Mononuclear cell (primary cell): ENCODE measurements around the genes DPM1 and MOCS3.

DNA sequence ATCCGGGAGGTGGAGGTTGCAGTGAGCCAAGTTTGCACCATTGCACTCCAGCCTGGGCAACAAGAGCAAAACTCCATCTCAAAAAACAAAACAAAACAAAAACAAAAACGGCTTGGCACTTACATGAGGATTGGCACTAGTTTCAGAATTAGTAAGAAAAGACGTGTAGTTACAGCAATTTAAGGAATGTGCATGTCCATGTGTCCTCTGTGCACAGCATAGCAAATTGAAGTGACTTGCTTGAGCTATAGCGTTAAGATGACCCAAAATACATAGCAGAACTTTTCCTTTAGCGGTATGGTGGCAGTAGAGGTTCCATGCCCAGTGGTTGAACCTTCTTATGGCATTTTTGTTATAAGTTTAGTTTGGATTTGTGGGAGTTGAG lies 2.0 kb downstream of the PARD6B start:
- RRBS = no CpG with 5 or more reads among the region's 5 CpGs

DNA sequence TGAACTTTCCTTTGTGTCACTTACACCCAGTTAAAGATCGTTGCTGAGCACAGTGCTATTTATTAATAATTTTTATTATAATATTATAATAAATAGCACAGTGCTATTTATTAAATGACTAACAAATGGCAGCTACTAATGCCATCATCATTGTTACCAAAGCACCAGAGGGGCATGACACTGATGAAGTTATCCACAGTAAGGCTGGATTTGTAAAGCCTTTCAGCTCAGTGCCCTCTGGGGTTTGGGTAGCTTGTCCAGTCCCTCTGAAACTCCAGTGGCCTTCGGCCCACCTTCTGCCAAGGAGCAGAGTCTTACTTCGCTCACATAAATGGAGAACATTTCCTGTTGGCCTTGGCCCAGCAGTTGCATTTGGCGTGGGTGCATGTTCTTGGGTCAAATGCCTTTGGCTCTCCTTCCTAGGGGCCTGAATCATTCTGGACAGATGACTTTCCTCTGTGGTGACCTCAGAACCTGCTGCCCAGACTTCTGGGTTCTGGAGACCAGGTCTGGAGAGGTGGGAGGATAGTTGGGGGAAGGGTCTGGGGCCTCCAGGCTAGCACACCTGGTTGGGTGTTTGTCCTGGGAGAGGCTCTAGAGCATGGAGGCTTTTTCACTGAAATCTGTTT lies 29.2 kb downstream of the BCAS4 start:
- RRBS = no CpG with 5 or more reads among the region's 4 CpGs

- RRBS = 96% methylated on average over 8 of the region's 35 CpGs
Measured at GRCh38 chr20:50870205-50871243, 60.7 kb downstream of the ADNP start.

GRCh38 chr20:50898156-50899131 lies 32.8 kb downstream of the ADNP start:
- RRBS = no CpG with 5 or more reads among the region's 6 CpGs

DNA sequence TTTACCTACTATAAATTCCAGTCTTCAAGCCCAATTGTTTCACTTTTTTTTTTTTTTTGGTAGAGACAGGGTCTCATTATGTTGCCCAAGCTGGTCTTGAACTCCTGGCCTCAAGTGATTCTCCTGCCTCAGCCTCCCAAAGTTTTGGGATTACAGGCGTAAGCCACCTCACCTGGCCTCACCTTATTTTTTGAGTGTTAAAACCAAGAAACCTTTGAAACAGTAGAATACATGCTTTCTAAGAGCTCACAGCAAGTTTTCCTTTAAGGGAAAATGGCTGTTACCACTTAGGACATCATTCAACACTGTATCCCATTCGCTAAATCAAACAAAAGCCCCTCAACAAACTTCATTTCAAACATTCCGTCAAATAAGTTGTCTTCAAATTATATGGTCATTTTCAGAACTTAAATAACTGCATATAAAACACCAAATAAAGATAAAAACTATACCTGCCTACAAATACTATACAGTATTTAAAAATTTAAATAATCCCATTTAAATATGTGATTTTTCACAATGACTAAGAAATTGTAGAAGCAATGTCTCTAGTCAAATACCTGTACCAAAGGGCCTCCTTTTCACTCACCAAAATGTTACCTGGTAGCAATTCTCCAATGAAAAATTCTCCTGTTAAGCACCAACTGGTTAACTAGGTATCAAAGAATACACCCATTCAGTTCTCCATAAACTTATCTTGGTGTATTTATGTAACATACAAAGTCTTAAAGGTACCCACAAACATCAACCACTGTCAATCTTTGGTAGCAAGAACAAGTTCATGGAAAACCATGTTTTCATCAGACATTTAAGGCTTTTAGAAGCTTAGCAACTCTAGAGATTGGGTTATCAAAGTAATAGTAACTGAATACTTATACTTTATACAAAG lies 3.5 kb downstream of the ADNP start:
- RRBS = no CpG with 5 or more reads among the region's 3 CpGs

DNA sequence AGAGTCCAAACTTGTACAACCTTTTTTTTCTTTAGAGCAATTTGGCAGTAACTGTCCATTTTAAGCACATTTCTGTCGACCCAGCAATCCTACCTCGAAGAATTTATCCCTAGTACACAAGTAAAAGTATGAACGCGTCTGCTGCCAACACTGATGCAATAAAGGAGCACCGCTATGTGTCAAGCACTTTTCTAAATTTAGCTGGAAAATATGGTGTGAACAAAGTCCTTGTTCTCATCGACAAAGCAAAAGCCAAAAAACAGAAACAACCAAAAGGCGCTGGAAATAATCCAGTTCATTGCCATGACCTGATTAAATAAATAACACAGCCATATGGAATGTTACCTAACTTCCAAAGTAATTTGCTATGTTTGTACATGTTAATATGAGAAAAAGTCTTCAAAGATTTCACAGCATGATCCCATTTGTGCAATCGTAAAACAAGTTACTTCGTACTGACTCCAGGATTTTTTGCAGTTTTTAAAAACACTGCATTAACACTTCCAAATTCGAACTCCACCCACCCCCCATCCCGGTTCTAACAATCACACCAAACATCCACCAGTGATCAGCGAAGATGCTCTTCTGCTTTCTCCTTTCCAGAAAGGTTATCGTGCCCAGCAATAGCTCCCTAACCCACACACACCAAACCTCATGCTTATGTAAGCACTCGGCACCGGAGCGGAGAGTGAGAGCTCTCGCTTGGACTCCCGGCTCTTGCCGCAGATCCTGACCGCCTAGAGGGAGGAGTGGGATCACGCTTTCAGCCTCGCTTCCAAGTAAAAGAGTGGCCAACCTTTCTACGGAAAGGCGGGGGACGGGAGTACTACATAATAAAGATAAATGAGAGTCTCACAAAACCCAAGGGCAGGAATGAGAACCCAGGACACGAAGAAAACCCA lies 785 bp downstream of the DPM1 start:
- RRBS = 0% methylated on average over 1 of the region's 26 CpGs

GRCh38 chr20:50958198-50958654 lies at the start of gene DPM1:
DPM1 (minus strand) TSS chr20:50958532.
- RRBS = 4% methylated on average over 6 of the region's 36 CpGs

- RRBS = 2% methylated on average over 11 of the region's 74 CpGs
Measured at GRCh38 chr20:50958655-50959667, at the start of gene MOCS3. MOCS3 (plus strand) TSS chr20:50958818.

GRCh38 chr20:51084277-51084709 lies 61.4 kb upstream of the KCNG1 start:
- RRBS = no CpG with 5 or more reads among the region's 10 CpGs

DNA sequence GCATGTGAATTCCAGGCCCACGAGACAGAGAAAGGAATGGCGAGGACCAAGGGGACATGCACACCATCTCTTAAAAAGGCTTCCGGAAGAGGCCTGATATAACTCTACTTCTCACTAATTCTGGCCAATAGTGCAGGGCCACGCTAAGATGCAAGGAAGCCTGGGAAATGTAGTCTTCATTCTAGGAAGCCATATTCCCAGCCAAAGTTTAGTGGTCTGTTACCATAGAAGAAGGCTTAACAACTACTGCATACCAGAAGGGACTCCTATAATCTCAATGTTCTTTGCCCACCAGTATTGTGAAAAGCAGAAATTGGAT lies 177.1 kb upstream of the KCNG1 start:
- RRBS = no CpG with 5 or more reads among the region's 4 CpGs

- RRBS = no CpG with 5 or more reads among the region's 20 CpGs
Measured at GRCh38 chr20:51473599-51474542, 68.6 kb downstream of the NFATC2 start.

- RRBS = no CpG with 5 or more reads among the region's 12 CpGs
Measured at GRCh38 chr20:51497910-51498547, 44.5 kb downstream of the NFATC2 start.

GRCh38 chr20:51522951-51523907 lies 19.3 kb downstream of the NFATC2 start:
- RRBS = 97% methylated on average over 20 of the region's 67 CpGs

DNA sequence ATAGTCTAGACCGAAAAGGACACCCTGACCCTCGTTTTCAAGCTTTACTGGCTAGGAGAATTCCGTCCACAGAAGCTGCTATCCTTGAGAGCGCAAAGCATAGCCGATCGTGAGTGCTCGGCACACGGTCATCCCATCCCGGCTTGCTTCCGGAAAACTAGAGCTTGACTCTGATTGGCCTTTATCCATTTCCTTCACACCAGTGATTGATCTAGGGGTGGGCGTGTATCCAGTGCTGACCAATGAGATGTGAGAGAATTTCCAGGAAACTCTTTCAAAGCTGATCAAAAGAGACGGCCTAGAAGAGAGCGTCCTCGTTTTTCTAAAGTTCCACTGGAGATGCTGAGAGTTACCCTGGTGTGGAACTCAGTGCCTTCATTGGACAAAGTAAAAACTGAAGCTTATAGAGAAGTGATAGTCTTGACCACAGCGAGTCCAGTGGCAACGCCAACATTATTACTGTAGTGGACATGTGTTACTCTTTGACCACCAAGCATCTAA lies 41.0 kb upstream of the NFATC2 start:
- RRBS = no CpG with 5 or more reads among the region's 16 CpGs

- RRBS = no CpG with 5 or more reads among the region's 52 CpGs
Measured at GRCh38 chr20:52103346-52104512, 87.8 kb downstream of the ZFP64 start.

- RRBS = no CpG with 5 or more reads among the region's 4 CpGs
Measured at GRCh38 chr20:53000926-53001213, 28.7 kb downstream of the TSHZ2 start.

- RRBS = no CpG with 5 or more reads among the region's 12 CpGs
Measured at GRCh38 chr20:53308606-53309517, 284.8 kb downstream of the ZNF217 start.

- RRBS = no CpG with 5 or more reads among the region's 4 CpGs
Measured at GRCh38 chr20:53331556-53331881, 262.1 kb downstream of the ZNF217 start.

DNA sequence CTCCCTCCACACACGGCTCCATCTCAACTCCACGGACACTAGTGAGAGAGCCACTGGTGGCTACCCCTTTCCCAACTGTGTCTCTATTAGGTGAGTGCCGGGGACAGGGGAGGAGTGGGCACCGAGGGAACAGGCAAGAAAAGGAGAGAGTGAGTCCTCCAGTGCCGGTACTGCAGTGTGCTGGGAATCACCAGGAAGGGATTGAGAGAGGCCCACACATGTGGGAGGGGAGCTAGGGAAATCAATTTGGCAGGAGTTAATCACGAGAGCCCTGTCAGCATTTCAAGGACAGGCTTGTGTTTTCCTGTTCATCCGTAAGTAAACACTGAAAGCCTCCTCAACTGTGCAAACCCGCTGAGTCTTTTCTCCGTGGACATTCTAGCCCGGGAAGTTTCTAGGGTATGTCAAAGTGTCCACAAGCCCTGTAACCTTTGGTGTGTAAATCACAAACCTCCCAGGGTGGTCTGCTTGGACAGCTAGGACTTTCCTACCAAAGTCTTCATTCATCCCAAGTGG lies 149.3 kb downstream of the ZNF217 start:
- RRBS = 88% methylated on average over 3 of the region's 10 CpGs

DNA sequence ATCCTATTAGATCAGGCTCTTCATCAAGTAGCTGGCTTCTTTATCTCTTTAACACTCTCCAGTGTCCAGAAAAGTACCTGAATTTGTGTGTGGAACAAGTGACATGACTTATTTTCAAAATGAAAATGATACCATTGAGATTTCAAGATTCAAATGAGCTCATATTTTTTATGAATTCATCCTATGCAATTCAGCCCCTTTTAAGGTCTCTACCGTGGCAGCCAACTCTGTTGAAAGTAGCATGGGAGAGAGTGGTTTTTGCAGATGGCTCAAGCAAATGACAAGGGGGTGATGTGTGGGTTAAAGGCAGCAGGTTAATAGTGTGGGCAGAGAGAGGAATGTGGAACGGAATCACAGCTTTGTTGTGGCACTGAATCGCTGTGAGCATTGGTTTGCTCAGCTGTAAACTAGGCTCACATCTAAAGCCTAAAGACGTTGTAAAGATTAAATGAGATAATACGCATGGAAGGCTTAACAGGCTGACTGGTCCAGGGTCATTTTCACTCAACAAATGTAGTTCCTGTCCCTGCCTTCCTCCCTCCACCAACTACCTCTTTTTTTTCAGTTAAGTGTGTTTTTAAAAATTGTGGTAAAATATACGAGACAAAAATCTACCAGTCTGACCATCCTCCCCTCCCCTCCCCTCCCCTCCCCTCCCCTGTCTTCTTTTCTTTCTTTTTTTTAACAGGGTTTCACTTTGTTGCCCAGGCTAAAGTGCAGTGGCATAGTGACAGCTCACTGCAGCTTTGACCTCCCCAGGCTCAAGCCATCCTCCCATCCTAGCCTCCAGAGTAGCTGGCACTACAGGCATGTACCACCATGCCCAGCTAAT lies 114.7 kb upstream of the ZNF217 start:
- RRBS = no CpG with 5 or more reads among the region's 6 CpGs